Temporal lobe (tissue), 2 donors: ENCODE results near the genes SETD4 and CLDN14.

- RAMPAGE, long total RNA, result no peak
Measured at GRCh38 chr21:34698528-34699092, 29.8 kb downstream of the CLIC6 start.

GRCh38 chr21:34807330-34807913 lies 138.6 kb downstream of the CLIC6 start:
- RAMPAGE, long total RNA, result no peak

GRCh38 chr21:34834205-34835165 lies 165.7 kb downstream of the CLIC6 start:
- RAMPAGE, long total RNA, result no peak

GRCh38 chr21:34840616-34841202 lies 171.9 kb downstream of the CLIC6 start:
- RAMPAGE, long total RNA, result no peak

DNA sequence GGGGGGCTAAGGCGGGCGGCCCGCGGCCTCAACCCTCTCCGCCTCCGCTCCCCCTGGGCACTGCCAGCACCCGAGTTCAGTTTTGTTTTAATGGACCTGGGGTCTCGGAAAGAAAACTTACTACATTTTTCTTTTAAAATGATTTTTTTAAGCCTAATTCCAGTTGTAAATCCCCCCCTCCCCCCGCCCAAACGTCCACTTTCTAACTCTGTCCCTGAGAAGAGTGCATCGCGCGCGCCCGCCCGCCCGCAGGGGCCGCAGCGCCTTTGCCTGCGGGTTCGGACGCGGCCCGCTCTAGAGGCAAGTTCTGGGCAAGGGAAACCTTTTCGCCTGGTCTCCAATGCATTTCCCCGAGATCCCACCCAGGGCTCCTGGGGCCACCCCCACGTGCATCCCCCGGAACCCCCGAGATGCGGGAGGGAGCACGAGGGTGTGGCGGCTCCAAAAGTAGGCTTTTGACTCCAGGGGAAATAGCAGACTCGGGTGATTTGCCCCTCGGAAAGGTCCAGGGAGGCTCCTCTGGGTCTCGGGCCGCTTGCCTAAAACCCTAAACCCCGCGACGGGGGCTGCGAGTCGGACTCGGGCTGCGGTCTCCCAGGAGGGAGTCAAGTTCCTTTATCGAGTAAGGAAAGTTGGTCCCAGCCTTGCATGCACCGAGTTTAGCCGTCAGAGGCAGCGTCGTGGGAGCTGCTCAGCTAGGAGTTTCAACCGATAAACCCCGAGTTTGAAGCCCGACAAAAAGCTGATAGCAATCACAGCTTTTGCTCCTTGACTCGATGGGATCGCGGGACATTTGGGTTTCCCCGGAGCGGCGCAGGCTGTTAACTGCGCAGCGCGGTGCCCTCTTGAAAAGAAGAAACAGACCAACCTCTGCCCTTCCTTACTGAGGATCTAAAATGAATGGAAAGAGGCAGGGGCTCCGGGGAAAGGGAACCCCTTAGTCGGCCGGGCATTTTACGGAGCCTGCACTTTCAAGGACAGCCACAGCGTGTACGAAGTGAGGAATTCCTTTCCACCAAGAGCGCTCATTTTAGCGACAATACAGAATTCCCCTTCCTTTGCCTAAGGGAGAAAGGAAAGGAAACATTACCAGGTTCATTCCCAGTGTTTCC lies 158.2 kb downstream of the RUNX1 start:
- RAMPAGE, long total RNA, result no peak

DNA sequence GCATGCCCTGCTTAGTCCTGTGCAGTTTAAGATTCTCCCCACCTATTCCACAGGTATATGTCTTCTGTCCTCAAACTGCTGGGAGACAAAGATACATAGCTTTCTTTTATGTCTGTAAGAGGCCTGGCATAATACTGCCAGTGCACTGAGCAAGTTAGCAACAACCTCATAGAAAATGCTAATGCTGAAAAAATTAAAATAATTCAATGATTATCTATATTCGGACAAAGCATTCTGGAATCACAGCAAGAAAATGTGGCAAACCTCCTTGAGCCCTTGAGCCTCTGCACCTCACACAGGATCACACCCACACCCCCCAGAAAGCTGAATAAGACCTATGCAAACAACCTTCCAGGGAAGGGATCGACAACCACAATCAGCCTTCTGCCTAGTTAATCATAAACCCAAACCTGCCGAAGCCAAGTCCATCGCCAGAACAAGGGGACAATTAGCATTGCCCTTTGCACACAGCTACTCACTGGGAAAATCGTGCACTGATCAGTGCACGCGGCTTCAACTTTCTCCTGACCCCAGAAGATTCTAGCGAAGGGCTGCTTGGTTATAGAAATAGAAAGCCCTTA lies 29.7 kb downstream of the RUNX1 start:
- RAMPAGE, long total RNA, result no peak

DNA sequence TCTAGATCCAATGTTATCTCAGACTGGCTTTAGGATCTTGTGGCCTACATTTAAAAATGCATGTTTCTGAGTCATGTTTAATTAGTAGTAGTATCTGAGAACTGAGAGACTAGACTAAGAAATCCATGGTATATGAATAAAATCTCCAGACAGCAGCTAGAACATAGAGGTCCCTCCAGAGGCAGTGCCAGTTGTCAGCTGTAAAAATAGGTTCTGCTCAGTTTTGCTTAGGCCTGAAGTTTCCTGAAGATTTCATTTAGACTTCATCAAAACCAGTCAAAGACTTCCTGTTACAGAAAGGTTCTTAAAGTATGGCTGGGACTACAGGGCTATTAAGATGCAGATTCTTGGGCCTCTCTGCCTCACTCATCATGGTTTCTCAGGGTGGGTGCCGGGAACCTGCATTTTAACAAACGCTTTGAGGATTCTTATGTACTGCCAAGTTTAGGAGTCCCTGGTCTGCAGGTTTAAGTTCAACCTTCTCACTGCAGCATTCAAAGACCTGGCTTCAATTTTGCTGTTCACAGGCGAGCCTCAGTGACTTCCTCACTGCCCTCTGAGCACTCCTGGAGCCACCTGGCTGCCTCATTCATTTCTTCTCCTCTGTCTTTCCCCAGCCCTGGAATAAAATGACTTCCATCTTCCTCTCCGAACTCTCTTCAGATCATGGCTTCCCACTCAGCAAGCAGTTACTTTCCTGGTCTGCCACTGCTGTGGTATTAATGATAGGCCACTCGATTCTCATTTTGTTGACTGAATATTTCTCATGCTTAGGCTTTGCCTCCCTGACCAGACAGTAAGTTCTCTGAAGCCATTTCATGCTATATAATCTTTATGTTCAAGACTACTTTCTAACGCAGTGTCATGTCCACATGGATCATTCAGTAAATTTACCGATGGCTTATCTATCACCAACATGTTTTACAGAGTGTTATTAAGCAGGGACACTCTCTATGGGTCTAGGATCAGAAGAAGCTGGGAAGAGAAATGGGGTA lies 20.9 kb downstream of the RUNX1 start:
- RAMPAGE, long total RNA, result no peak

DNA sequence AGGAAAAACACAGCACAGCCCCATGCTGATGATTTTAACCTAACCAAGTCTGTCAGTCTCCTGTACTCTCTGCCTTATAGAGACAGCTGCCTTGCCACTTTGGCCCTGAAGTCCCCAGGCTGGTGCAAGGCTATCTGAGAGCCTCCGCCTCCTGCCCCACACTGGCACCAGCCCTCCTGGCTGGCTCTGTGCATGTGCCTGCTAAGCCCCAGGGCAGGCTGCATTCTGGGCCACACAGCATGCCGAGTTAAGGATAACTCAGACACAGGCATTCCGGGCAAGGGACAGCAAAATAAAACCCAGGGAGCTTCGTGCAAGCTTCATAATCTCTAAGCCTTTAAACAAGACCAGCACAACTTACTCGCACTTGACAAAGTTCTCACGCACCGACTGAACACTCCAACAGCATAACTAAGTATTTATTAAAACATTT lies 871 bp downstream of the RUNX1 start:
- RAMPAGE, long total RNA, result no peak

DNA sequence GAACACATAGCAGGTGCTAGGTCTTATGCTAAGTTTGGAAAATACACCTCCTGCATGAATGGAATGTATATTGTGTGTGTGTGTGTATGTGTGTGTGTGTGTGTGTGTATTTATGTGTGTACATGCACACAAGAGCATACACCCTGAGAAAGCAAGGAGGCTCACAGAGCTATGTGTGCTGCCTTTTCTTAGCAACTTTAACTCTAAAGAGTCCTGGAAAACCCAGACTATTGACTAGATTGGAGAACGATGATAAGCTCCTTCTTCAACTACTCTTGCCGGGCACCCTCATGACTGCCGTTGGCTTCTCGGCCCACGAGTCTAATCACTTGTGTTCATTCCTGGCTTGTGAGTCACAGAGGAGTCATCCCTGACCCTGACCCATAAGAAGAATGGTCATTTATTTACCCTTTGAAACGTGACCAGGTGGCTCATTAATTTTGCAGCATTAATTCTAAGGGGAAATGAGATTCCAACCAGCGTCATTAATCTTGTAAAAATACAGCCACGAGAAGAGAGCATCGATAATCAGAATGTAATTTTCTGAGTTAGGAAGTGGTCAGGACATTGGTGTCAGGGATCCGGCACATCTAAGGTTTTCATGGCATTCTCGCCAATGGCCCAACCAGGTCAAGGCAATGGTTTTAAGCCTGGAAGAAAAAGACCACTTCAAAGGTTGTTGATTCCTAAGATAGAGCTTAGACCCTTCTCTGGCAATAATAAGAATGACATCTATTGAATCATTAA lies 183.5 kb upstream of the RUNX1 start:
- RAMPAGE, long total RNA, result no peak

- RAMPAGE, long total RNA, result no peak
Measured at GRCh38 chr21:35427568-35428038, 378.5 kb upstream of the RUNX1 start.

- RAMPAGE, long total RNA, result no peak
Measured at GRCh38 chr21:35469019-35469503, 420.0 kb upstream of the RUNX1 start.

DNA sequence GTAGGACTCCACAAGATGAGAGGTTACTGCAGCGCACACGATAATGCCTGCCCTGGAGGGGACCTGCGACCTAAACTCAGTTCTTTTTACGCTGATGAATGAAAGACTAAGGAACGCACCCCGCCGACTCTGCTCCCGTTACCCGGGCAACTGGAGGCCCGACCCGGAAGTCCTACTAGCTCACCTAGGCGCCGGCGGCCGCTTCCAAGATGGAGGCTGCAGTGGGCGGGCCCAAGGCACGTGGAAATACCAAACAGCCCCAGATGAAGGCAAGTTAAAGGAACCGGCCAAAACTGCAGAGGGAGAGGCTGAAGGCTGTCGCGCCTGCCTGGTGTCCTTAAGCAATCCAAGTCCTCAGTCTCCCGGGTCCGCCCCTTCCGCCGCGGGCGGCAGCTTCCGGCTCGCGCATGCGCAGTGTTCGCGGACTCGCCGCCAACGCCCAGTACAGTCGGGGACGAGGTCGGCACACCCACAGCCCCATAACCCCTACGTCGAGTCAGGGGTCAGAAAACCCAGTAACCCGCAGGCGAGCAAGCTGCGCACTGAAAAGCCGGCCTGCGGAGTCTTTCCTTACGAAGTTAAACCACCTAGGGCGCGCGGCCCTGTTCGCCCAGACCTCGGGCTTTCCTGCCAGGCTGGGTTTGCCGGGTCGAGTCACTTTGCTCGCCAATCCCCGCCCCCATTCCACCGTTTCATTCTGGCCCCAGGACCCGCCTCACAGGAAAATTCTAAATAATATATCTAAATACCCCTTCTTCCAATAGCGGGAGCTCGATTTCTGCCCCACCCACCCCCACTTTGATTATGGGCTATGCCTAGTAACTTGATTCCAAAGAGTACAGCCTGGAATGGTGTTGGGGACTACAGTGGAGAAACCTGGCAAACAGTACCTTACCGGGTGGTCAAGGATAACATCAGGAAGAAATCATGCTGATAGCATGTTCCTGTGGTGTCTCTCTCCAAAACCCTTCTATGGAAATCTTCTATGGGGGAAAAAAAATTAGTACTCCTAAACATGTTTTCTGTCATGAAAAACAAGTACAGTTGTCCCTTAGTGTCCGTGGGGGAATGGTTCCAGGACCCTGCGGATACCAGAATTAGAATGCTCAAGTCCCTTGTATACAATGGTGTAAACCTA lies at the start of gene SETD4:
TSS of gene SETD4 (minus strand) at position 364 of the 1,138 bp plus-strand sequence.
- RAMPAGE, long total RNA, result start-site peak on the minus strand centred at position 158 of the sequence, 116 bp wide, 21 and 27 reads in 2 replicates

- RAMPAGE, long total RNA, result no peak
Measured at GRCh38 chr21:36104103-36105527, 30.3 kb upstream of the CBR3 start.

DNA sequence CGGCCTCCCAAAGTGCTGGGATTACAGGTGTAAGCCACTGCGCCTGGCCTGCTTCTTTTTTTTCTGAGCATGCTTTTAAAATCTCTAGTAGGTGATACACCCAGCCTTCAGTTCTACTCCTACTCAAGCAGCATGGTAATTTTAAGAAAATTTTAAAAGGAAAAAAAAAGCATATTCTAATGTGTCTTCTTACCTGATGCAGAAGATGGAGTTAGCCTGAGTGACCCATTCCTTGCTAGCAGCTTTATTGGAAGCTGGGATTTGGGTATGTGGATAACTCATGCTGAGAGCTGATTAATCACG lies 31.2 kb downstream of the DOP1B start:
- RAMPAGE, long total RNA, result no peak

GRCh38 chr21:36197379-36197639 lies 40.7 kb downstream of the DOP1B start:
- RAMPAGE, long total RNA, result no peak

GRCh38 chr21:36245809-36246638 lies 74.0 kb upstream of the MORC3 start:
- RAMPAGE, long total RNA, result no peak

DNA sequence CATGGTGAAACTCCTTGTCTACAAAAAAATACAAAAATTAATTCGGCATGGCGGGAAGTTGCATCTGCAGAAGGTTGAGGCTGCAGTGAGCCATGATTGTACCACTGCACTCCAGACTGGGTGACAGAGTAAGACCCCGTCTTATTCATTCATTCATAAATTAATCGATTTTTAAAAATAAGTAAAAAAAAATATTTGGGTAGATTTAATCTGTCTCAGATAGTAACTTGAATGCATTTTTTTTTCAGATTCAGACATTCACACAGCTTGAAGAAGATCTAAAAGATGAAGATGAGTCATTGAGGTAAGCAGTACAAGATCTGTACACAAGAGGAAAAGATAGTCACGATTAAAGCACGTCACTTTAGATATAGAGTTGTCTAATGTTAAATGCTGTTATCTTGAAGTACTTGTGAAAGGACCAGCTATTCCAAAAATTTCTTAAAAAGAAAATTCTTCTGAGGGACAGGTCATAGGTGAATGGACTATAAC lies 31.4 kb upstream of the MORC3 start:
- RAMPAGE, long total RNA, result no peak

- RAMPAGE, long total RNA, result no peak
Measured at GRCh38 chr21:36428395-36429132, 43.4 kb downstream of the CHAF1B start.

GRCh38 chr21:36479908-36480718 lies at the start of gene CLDN14:
CLDN14 (minus strand) TSS chr21:36480122.
- RAMPAGE, long total RNA, result no peak

GRCh38 chr21:36593158-36593530 lies 105.8 kb upstream of the SIM2 start:
- RAMPAGE, long total RNA, result no peak